Glomerular endothelial cell (primary cell): ENCODE results near the genes NTF4 and PTH2.

DNA sequence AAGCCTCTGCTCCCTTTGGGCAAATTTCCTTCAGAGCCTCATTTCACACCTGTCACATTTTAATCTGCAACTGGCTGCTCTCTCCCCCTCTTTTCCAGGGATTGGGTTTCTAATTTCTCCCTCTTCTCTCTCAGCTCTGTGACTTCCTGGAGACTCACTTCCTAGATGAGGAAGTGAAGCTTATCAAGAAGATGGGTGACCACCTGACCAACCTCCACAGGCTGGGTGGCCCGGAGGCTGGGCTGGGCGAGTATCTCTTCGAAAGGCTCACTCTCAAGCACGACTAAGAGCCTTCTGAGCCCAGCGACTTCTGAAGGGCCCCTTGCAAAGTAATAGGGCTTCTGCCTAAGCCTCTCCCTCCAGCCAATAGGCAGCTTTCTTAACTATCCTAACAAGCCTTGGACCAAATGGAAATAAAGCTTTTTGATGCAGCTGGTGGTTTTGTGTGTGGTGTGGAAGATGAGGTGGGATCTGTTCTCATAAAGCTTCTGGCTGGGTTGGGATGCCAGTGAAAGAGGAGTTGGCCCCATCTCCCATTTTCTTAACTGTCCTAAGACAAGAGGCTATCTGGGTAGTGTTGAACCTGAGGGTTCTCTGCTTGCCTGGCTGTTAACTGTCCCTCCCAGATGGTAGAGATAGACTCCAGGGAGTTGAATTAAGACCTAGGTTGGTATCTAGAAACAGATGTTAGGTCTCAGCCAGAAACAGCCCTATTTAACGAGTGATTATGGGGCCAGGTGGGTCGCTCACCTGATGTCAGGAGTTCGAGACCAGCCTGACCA lies 1.5 kb downstream of the FTL start:
- RAMPAGE, long total RNA = no peak

DNA sequence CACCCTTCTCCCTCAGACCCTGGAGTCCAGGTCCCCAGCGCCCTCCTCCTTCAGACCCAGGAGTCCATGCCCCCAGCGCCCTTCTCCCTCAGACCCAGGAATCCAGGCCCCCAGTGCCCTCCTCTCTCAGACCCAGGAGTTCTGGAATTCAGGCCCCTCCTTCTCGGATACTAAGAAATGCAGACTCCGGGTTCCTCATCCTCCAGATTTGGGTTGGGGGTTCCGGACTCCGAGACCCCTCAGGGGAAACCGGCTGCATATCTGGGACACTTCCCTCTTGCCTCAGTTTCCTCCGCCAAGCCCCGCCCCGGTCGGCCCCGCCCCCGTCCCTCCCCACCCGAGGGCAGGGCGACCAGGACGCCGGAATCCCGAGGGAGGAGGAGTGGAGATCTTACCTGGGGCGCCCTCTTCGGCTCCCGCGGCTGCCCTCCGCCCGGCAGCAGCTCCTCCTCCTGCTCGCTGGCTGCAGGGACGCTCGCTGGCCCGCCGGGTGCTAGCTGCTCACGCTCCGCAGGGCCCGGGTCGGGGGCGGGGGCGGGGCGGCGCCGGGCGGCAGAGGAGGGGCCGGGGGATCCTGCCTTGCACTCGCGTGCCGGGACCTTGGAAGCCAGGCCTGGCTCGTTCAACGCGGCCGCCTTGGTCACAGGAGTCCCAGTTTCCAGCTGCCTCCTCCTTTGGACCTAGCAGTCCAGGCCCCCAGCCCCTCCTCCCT lies at the start of gene NTF4:
NTF4 (minus strand) TSS at position 263 of the 712 bp plus-strand sequence.
- RAMPAGE, long total RNA = no peak

GRCh38 chr19:49217193-49217868 lies 59.7 kb downstream of the TRPM4 start:
- RAMPAGE, long total RNA = no peak

DNA sequence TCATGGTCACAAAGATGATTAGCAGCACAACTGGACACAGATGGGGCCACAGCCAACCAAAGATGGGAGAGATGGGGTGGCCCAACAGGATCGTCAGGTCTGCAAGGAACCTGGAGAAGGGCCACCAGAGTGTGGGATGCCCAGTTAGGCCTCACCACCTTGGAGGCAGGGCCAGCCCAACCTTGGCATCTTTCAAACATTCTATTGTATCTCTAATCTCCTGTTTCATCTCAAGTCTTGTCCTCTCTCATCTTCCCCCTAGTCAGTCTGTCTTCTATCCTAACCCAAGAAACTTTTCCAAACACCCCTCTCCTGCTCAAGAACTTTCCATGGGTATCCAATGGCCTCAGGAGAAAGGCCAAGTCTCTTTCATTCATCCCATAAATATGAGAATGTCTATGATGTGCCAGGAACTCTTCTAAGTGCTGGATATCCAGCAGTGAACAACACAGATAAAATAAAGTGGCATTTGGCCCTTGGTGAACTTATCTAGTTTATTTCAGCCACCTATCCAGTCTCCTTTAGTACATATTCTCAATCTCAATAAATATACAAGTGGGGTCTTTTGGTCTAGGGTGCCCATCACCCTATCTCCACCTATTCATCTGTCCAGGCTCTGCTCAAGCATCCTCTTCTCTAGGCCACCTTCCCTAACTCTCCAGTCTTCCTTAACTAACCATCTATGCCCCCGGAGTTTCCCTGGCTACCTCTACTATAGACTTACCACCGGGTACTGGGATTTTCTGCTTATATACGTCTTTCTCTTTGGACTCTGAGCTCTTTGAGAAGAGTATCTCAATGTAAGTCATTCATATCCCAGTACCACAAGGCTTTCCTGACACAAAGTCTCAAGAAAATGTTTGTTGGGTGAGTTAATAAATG lies 34.1 kb downstream of the SLC6A16 start:
- RAMPAGE, long total RNA = no peak

DNA sequence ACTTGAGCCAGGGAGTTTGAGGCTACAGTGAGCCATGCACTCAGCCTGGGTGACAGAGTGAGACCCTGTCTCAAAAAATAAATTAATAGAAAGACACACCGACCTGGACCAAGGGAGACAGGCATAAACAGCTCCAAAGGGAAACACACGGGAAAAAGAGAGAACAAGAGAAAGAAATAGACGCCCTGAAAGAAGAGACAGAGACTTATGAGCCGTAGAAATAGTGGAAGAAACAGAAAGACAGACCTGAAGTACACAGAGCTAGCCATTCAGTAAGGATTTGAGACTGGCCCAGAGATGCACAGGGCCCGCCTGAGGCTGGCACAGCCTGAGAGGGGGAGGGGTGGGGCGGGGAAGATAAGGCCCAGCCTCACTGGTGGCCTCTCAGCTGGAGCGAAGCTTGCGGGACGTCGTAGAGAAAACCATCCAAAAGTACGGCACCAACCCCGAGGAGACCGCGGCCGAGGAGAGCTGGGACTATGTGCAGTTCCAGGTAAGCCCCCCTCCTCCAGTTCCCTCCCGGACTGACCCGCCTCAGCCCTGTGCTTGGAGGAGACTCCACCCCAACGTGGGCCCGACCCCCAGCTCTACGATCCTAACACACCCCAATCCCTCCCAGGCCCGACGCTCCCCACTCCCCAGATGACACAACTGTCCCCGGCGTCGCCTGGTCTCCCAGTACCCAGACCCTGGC lies 2.5 kb downstream of the CD37 start:
- RAMPAGE, long total RNA = no peak

GRCh38 chr19:49356054-49356404 lies 6.2 kb downstream of the TEAD2 start:
- RAMPAGE, long total RNA = no peak

GRCh38 chr19:49423422-49423863 lies at the start of gene PTH2:
Gene PTH2, minus strand, starts transcription at chr19:49423441.
- RAMPAGE, long total RNA = no peak

GRCh38 chr19:49489218-49489437 lies 1.7 kb downstream of the RPL13A start:
- RAMPAGE, long total RNA = no peak

DNA sequence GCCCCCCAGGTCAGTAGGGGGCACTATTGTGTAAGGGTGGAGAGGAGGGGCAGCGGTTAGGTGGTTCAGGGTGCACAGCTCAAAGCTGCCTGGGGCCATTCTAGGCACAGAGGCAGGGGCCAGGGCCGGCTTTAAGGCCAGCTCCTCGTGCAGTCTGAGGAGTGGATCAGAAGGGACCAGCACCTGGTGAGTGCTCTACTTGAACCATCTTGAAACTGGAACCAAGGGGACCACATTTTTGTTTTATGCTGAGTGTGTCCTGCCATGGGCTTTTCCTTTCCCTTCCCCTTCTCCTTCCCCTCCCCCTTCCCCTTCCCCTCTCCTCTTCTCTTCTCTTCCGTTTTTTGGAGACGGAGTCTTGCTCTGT lies 5.7 kb upstream of the FCGRT start:
- RAMPAGE, long total RNA = no peak

- RAMPAGE, long total RNA = no peak
These were observed 1.3 kb downstream of the FCGRT start for GRCh38 chr19:49513754-49514172.

GRCh38 chr19:49589963-49590953 lies 724 bp upstream of the PRR12 start:
- RAMPAGE, long total RNA = no peak

DNA sequence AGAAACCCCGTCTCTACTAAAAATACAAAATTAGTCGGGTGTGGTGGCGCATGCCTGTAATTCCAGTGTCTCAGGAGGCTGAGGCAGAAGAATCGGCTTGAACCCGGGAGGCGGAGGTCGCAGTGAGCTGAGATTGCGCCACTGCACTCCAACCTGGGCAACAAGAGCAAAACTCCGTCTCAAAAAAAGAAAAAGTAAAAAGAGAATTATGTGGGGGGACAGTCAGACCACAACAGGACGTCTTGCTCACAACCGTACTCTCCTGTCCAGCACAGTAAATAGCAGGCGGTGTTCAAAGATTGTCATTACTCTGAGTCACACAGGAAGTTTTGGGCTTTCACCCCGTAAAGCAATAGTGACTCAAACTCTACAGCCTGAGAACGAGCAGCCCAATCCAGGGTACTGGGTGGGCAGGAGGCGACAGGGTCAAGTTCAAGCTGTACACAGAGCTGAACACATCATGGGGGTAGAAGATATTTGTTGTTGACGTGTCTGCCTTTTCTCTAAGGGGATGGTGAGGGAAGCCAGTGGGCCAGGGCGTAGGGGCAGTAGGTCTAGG lies 23.0 kb downstream of the PRR12 start:
- RAMPAGE, long total RNA = no peak

- RAMPAGE, long total RNA = no peak
These were observed 24.0 kb downstream of the RRAS start for GRCh38 chr19:49615862-49616381.

DNA sequence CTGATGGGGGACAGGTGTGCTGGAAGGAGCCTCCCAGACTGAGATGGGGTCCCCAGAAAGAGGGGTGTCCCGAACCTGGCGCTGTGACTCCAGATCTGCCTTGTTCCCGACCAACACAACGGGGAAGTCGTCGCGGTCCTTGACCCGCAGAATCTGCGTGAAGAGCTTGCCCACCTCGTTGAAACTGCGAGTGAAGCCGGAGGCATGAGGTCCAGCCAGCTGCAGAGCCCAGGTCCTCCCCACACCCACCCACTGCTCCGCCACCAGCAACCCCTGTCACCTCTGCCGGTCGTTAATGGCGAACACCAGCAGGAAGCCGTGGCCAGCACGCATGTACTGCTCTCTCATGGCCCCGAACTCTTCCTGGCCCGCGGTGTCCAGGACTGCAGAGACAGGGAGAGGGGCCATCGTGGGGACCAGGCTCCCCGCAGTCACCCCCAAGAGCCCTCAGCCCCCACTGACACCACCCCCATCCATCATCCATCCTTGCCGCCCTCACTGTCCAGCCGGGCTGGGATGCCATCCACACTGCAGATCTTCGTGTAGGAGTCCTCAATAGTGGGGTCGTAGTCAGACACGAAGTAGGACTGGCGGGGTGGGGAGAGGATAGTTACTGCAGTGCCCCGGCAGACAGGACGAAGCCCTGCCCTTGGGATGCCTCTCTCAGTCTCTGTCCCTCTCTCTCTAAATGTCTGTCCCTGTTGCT lies 3.2 kb downstream of the RRAS start:
- RAMPAGE, long total RNA = no peak

GRCh38 chr19:49672001-49672713 lies 4.9 kb upstream of the PRMT1 start:
- RAMPAGE, long total RNA = no peak

DNA sequence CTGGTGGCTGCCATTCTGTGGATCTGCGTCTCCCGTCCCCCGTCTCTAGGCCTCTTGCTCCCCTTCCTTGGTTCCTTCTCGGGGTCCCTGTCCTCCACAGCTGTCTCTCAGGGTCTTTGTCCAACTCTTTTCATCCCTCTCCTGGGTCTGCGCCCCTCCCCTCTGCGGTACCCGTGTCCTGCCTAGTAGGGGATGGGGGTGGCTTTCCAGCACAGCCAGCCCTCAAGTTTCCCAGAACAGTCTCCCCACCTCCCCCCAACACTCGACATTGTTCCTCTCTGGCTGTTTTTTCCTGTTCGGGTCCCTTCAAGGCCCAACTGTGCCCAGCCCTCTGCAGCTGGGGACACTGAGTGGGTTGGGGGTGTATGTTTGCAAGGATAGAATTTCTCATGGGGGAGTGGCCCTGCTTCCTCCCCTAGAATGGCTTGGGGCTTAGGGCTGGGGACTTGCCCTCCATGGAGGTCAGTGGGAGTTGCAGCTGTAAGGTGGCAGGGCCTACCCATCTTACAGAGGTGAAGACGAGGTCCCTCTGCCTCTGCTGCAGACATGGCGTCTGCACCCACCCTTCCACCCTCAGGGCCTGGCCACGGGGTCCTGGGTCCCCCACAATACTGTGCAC lies 739 bp upstream of the ADM5 start:
- RAMPAGE, long total RNA = no peak

- RAMPAGE, long total RNA = no peak
These were observed 760 bp downstream of the AP2A1 start for GRCh38 chr19:49767422-49768099.

DNA sequence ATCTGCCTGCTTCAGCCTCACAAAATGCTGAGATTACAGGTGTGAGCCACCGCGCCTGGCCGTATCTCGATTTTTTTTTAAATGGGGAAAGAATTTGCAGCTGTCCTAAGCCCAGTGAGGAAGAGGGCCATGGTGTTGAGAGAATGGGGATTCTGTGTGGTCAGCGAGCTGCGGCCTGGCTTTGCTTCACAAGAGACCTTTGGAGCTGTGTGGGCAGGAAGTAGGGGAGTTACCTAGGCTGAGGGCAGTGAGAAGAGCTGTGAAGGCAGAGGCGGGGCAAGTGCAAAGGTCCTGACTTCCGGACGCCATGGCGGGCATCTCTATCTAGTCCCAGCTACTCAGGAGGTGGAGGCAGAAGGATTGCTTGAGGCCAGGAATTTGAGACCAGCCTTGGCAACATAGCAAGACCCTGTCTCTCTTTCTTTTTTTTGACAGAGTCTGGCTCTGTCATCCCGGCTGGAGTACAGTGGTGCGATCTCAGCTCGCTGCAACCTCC lies 4.9 kb downstream of the AP2A1 start:
- RAMPAGE, long total RNA = no peak

DNA sequence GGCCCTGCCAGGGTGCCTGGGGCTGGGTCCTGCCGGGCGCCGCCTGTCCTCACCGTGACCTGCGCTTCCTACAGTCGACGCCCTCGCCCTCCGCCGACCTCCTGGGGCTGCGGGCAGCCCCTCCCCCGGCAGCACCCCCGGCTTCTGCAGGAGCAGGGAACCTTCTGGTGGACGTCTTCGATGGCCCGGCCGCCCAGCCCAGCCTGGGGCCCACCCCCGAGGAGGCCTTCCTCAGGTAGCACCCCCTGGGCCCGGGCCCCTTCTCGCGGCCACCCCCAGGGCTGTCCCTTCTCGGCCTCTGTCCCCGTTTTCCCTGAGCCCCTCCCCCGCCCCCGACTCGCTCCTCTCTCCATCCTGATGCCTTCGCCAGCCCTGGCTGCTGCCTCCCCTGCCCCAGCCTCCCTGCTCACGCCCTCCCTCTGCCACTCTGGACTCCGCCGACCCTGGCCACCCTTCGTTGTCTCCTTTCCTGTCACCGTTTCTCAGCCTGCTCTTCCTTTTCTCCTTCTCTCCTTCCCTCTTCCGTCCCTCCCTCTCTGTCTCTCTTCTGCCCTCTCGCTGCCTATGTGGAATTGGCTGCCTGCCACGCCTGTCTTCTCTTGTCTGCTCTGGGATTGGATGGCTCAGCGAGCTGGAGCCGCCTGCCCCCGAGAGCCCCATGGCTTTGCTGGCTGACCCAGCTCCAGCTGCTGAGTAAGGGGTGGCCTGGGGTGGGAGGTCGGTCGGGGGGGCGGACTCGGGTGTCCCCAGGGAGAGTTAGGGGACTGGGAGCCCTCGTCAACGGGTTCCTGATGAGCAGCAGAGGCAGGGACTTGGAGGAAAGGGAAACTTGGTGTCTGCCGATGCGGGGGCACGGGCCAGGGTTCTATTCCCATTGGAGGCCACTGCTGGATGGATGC lies 10.9 kb downstream of the FUZ start:
- RAMPAGE, long total RNA = no peak

DNA sequence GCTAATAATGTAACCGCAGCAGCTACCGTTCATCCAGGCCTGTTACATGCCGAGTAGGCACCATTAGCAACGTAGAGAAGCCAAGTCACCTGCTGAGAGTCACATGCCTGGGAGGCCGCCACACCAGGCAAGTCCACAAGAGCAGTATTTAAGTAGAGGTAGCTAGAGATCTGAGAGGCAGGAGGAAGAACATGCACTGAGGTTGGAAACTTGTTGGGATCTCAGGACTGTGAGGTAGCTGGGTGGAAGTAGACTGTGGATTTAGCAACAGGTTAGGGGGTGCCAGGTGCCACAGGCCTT lies 3.3 kb downstream of the FUZ start:
- RAMPAGE, long total RNA = no peak